Tibial nerve (tissue), 3 donors: ENCODE results near the genes CAMK2N1 and PINK1.

DNA sequence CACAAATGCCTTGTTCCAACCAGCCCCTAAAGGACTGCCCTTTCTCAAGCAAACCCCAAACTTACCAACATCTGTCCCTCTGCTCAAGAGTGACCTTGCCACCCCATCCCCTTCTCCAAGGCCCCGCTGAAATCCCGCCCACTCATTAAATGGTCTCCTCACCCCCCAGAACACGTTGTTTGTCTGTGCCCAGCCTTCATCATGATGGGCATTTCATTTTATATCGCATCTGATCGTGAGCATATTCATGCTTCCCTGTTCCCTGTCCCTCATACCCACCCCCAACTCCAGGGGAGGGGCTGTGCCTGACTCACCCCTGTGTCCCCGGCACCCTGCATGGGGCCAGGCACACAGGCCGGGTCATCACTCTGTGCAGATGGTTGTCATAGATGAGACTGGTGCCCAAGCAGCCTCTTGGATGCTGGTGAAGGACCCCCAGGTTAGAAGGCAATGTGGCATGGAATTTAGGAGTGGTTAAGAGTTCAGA lies 11.1 kb downstream of the CAMK2N1 start:
- PRO-cap = no peak
- RAMPAGE, long total RNA, 3 experiments = no peak in any of the 3 experiments

- PRO-cap = no peak
- RAMPAGE, long total RNA, 3 experiments = no peak in any of the 3 experiments
Measured at GRCh38 chr1:20475888-20476879, 9.8 kb downstream of the CAMK2N1 start.

- PRO-cap = no peak
- RAMPAGE, long total RNA, 3 experiments = no peak in any of the 3 experiments
Measured at GRCh38 chr1:20484007-20484157, 2.1 kb downstream of the CAMK2N1 start.

DNA sequence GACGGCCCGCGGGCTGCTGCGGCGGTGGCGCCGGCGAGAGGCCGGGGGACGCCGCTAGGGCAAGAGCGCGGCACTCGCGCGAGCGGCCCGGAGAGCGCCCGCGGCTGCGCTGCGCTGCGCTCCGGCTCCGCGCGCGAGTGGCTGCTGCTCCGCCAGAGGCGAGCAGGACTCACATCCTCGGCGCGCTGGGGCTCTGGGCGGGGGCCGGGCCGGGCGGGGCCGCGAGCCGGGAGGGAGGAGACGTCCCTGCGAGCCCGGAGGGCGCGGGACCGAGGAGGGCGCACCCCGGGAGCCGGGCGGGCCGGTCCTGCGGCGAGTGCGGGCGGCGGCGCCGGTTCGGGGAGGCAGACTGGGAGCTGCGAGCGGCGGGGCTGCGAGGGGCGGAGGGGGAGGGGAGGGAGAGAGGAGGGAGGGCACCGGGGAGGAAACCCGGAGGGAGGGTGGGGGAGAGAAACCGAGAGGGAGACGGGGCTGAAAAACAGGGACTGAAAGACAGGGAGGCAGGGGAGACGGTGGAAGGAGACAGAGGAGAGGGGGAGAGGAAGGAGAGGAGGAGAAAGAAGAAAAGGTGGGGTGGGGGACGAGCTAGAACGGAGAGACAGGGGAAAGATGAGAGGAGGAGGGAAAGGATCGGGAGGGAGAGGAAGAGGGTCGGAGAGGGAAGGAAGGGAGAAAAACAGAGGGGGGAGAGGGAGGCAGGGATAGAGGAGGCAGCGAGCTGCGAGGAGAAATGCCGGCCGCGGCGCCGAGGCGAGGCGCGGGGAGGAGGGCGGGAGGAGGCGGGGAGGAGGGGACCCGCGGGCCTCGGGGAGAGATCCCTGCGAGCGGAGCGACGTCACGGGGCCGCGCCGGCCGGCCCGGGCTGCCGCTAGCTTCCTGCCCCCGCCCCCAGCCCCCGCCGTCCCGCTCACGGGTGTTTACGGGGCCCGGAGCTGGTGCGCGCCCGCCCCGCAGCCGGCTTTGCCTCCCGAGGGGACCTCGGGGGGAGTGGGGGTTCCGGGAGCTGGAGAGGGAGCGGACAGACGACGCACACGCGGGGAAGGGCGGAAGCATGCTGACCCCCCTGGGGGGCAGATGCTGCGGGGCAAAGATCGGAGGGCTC lies at the start of gene CAMK2N1:
Gene CAMK2N1, minus strand, starts transcription at position 732 of the 1,102 bp plus-strand sequence.
- PRO-cap = bidirectional peak, plus-strand start at position 249 of the sequence, minus-strand start at position 139 of the sequence; unidirectional peak, minus-strand start at position 351 of the sequence
- RAMPAGE, long total RNA, 3 experiments = start-site peak on the minus strand in 1 of 3 experiments, centred at position 756 of the sequence, 9 reads per replicate

DNA sequence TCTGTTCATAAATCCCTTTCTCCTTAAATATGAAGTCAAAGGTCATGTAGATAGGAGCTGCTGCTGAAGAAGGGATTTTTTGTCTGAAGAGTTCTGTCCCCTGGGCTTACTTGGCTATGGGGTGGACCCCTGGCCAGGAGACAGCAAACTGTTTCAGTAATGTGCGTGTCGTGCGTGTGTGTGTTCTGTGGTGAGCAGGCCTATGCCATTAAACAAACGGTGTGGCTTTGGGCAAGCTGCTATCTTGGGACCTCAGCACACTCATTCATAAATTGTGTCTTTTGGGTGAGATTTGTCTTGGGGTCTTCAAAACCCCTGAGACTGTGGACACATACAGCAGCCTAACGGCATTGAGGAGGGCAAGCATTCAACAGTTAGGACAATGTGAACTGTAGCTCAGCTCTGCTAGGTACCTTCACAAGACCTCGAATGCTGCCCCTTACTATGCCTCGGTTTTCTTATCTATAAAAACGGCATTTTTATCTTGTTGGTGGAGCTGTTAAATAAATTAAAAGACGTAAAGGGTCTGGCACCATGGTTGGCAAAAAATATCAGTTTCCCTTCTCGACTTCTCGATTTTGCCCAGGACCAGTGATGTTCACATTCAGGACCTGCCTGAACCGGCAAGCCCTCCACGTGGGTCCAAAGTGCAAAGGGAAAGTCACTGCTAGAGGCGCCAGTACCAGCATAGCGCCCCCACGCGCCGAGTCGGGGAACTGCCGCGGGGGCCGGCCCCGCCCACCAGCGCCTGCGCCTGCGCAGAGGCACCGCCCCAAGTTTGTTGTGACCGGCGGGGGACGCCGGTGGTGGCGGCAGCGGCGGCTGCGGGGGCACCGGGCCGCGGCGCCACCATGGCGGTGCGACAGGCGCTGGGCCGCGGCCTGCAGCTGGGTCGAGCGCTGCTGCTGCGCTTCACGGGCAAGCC lies at the start of gene PINK1:
Gene PINK1, plus strand, starts transcription at position 761 of the 925 bp plus-strand sequence.
- PRO-cap = unidirectional peak, plus-strand start at position 784 of the sequence
- RAMPAGE, long total RNA, 3 experiments = no peak in any of the 3 experiments

- PRO-cap = no peak
- RAMPAGE, long total RNA, 3 experiments = no peak in any of the 3 experiments
Measured at GRCh38 chr1:20660333-20661137, 634 bp downstream of the DDOST start.

DNA sequence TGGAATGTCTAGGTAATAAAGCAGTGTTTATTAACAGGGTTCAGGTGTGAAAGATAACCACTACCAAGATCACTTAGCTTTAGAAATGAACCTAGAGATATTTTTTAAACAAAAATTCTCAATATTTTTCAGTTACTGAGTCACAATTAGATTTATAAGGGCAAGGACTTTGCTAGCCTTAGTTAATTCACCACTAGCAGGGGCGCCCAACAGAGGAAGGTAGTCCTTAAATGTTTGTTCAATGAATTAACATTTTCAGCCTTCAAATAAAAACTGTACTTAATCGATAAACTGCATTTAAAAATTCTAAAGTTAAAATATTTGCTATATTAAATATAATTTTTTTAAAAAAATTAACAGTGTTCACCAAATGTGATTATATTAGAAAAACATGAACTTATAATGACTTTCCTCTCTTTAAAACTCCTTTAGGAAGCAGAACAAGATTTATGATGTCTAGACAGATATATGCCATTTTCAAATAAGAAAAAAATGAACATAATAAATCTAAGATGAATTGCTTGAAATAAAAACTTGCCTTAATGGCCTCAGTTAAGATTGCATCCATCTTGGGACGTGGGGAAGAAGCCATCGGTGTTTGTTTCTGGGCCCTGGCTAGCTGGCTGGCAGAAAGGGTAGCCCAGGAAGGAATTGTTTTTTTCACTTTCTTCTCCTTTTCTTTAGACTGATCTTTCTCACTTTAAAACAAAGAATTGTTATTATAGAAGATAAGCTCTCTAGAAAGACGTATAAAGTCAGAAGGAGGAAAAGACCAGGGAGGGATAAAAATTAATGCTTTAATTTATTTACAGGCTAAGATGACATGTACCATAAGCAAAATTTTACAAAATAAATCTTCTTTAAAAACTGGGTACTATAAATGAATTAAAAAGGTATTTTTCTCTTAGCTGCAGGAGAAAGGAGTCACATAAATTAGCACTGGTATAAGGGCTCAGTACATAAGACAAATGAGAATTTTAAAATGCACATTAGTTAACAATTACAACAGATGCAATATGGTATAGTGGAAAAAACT lies 13.9 kb downstream of the HP1BP3 start:
- PRO-cap = no peak
- RAMPAGE, long total RNA, 3 experiments = no peak in any of the 3 experiments

DNA sequence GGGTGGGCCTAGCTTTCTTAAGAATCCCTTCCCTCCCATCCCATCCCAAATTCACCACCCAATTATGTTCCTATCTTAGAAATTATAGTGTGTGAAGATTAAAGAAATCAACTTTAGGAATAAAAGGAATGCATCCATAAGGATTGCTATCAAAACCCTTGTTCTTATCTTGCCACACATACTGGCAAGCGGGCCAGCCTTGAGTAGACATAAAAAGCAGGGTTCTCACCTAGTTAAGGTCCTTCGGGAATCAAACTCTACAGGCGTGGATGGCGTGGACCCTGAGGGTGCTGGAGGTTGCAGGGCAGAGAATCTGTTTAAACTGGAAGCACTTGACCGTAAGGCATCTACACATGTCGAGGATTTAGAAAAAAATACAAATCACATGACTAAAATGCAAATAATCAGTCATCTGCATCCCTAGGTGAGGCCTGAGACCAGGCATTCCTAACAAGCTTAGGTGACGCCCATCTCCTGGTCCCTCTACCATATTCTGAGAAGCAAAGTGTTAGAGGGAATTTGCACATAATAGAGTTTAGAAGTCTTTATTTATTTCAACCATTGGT lies 66.3 kb upstream of the HP1BP3 start:
- PRO-cap = no peak
- RAMPAGE, long total RNA, 3 experiments = start-site peak on the minus strand in 1 of 3 experiments, centred at position 304 of the sequence, 12 reads per replicate

- PRO-cap = no peak
- RAMPAGE, long total RNA, 3 experiments = no peak in any of the 3 experiments
Measured at GRCh38 chr1:20895336-20895733, 108.2 kb upstream of the HP1BP3 start.

GRCh38 chr1:20972871-20973261 lies 185.8 kb upstream of the HP1BP3 start:
- PRO-cap = no peak
- RAMPAGE, long total RNA, 3 experiments = no peak in any of the 3 experiments

DNA sequence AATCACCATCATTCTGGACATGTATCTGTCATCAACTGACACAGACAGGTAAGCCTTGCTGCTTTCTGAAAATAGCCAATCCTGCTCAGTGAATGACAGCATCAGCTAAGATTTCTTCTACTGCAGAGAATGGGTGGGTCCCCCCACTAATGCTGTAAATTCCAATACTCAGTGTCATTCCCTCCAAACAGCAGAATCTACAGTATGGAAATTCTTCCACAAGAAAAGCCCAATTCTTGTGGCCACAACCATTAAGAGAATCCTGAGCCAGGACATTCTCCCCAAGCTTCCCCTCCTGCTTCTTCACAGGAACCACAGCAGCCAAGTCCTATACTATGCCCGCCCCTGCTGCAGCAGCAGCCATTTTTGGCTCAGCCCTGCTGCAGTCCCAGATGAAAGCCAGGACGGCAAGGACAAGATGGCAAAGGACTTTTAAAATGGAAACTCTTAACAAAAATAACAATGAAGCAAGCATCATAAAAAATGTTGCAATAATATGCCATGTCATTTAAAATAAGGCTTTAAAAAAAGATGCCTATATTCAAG lies 26.8 kb downstream of the EIF4G3 start:
- PRO-cap = no peak
- RAMPAGE, long total RNA, 3 experiments = no peak in any of the 3 experiments

GRCh38 chr1:21156088-21157142 lies 20.3 kb downstream of the EIF4G3 start:
- PRO-cap = no peak
- RAMPAGE, long total RNA, 3 experiments = no peak in any of the 3 experiments

- PRO-cap = no peak
- RAMPAGE, long total RNA, 3 experiments = no peak in any of the 3 experiments
Measured at GRCh38 chr1:21294247-21295044, 4.2 kb upstream of the ECE1 start.

GRCh38 chr1:21312850-21313784 lies 22.9 kb upstream of the ECE1 start:
- PRO-cap = no peak
- RAMPAGE, long total RNA, 3 experiments = no peak in any of the 3 experiments

- PRO-cap = no peak
- RAMPAGE, long total RNA, 3 experiments = no peak in any of the 3 experiments
Measured at GRCh38 chr1:21313796-21314984, 23.9 kb upstream of the ECE1 start.

DNA sequence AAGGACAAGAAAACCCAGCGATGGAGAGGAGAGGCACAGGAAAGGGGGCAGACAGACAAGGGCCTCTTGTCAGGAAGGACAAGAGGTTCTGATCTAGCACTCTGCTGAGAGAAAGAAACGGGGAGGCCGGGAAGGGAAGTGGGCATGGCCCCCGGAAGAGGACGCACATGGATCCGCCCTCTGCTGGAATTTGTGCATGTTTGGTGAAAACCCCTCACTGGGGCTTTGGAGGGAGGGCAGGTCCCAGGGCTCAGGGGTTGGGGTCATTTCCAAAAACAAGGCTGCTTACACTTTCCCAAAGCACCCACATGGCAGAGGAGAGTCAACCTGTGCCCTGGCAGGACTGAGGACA lies 32.4 kb upstream of the ECE1 start:
- PRO-cap = no peak
- RAMPAGE, long total RNA, 3 experiments = no peak in any of the 3 experiments

- PRO-cap = no peak
- RAMPAGE, long total RNA, 3 experiments = no peak in any of the 3 experiments
Measured at GRCh38 chr1:21337180-21337484, 46.9 kb upstream of the ECE1 start.

GRCh38 chr1:21337738-21338884 lies 47.8 kb upstream of the ECE1 start:
- PRO-cap = bidirectional peak, plus-strand start at chr1:21338102, minus-strand start at chr1:21338064; bidirectional peak, plus-strand start at chr1:21338956, minus-strand start at chr1:21338808
- RAMPAGE, long total RNA, 3 experiments = no peak in any of the 3 experiments

DNA sequence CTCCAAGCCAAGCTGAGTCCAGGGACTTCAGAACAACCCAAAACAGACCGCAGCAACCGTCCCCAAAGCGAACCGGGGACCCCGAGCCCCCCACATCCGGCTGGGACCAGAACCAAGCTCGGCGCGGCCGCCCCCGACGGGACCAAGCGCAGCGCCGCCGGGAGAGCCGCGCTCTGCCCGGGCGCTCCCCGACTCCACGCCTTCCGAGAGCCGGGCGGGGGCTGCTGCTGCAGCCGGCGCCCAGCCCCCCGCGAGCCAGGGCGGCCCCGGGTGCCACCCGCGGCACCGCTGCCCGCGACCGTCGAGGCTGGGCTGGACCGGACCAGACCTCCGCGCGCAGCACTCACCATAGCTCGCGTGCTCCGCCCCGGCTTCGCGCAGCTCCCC lies 54.8 kb upstream of the ECE1 start:
- PRO-cap = unidirectional peak, minus-strand start at position 196 of the sequence
- RAMPAGE, long total RNA, 3 experiments = no peak in any of the 3 experiments

DNA sequence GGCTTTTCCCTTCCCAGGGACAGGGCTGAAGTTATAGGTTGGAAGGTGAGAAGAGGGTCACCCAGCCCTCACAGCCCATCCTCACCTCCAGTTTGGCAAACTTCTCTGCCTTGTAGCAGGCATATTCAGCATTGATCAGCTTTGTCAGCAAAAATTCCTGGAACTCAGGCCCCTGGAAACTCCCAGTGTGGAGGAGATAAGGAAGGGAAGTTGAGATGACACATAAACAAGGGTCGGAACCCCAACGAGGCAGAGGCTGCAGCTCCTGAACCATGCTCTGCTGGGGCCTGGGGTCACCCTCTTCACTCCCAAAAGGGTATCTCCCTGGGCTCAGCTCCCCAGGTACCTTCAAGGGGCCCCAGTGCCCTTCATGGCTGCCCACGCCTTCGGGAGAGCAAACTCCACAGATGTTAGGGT lies 60.4 kb downstream of the RAP1GAP start:
- PRO-cap = no peak
- RAMPAGE, long total RNA, 3 experiments = no peak in any of the 3 experiments